Bronchial lymph node (tissue), 1 donor: ENCODE results near the gene SMIM13.

- PRO-cap: no peak
These were observed 2.1 kb upstream of the TFAP2A start for GRCh38 chr6:10416763-10417556.

- PRO-cap: no peak
These were observed 39.4 kb upstream of the GCNT2 start for GRCh38 chr6:10481827-10482079.

DNA sequence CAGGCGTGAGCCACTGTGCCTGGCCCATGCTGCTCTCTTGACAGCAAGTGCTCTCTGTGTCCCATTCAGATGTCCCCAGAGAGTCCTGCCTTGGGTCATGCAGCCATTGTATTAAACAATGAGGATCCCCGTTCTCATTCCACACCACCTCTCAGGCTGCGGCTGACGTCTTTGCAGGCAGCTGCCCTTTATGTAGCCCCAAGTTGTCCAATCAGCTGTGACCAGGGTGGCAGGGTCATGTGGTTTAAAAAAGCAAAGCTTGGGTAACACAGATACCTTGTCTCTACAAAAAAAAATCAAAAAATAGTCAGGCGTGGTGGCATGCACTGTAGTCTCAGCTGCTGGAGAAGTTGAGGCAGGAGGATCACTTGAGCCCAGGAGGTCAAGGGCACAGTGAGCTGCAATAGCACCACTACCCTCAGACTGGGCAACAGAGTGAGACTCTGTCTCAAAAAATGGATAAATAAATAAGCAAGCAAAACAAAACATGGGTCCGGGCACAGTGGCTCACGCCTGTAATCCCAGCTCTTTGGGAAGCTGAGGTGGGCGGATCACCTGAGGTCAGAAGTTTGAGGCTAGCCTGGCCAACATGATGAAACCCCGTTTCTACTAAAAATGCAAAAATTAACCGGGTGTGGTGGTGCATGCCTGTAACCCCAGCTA, 13.4 kb downstream of the GCNT2 start:
- PRO-cap: unidirectional peak, minus-strand start at position 164 of the sequence

- PRO-cap: no peak
These were observed 20.9 kb downstream of the GCNT2 start for GRCh38 chr6:10542090-10542461.

DNA sequence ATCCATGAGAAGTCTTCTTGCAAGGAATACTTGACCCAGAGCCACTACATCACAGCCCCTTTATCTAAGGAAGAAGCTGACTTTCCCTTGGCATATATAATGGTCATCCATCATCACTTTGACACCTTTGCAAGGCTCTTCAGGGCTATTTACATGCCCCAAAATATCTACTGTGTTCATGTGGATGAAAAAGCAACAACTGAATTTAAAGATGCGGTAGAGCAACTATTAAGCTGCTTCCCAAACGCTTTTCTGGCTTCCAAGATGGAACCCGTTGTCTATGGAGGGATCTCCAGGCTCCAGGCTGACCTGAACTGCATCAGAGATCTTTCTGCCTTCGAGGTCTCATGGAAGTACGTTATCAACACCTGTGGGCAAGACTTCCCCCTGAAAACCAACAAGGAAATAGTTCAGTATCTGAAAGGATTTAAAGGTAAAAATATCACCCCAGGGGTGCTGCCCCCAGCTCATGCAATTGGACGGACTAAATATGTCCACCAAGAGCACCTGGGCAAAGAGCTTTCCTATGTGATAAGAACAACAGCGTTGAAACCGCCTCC, 35.5 kb downstream of the GCNT2 start:
- PRO-cap: no peak

GRCh38 chr6:10565876-10566468, 44.8 kb downstream of the GCNT2 start:
- PRO-cap: no peak

- PRO-cap: no peak
These were observed 23.2 kb downstream of the TMEM14B start for GRCh38 chr6:10770801-10771261.

DNA sequence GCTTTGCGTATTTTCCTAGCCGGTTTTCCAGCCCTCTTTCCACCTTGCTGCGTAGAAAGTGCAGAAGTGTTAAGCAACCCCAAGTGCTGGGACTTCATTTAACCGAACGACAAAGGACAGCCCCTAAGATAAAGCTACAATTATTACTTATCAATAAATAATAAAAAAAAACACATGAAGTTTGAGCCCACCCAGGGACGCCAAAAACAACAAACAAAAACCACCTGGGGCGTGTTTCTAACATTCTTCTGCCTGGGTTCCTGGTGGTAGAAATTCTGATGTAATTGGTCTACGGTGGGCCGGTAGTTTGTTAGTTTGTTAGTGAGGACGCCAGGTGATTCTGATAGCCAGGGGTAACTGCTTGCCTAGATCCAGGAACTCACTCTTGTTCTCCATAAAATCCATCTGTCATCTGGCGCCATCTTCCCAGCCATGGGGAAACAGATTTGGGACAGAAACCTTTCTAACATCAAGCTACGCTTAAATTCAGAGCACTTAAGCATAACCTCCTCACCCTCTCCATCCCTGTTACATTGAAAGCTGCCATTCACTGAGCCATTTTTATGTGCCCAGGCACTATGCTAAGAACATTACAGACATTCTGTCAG, 671 bp downstream of the SYCP2L start:
- PRO-cap: no peak

- PRO-cap: unidirectional peak, plus-strand start at chr6:11093233; bidirectional peak, plus-strand start at chr6:11093820, minus-strand start at chr6:11093636
These were observed at the start of gene SMIM13 for GRCh38 chr6:11092930-11093969. TSS of gene SMIM13 (plus strand) at chr6:11093834.

GRCh38 chr6:11093970-11095127, 715 bp downstream of the SMIM13 start:
- PRO-cap: bidirectional peak, plus-strand start at chr6:11094211, minus-strand start at chr6:11094088; unidirectional peak, minus-strand start at chr6:11094296; unidirectional peak, minus-strand start at chr6:11094660

DNA sequence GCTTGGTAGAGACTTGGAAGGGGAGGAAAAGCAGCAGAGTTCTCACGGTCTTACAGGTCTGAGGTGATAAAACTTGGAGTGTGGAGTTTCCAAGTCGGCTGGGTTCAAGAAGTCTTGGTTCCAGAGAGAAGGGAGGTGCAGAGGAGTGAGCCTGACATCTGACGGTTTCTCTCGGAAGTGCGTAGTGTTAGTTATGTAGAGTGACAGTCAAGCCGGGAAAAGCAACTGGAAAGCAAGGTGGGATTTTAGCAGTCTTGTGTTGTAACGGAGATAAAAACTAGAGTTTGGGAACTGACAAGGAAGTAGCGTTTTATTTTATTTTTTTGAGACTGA, 42.5 kb upstream of the ERVFRD-1 start:
- PRO-cap: no peak

DNA sequence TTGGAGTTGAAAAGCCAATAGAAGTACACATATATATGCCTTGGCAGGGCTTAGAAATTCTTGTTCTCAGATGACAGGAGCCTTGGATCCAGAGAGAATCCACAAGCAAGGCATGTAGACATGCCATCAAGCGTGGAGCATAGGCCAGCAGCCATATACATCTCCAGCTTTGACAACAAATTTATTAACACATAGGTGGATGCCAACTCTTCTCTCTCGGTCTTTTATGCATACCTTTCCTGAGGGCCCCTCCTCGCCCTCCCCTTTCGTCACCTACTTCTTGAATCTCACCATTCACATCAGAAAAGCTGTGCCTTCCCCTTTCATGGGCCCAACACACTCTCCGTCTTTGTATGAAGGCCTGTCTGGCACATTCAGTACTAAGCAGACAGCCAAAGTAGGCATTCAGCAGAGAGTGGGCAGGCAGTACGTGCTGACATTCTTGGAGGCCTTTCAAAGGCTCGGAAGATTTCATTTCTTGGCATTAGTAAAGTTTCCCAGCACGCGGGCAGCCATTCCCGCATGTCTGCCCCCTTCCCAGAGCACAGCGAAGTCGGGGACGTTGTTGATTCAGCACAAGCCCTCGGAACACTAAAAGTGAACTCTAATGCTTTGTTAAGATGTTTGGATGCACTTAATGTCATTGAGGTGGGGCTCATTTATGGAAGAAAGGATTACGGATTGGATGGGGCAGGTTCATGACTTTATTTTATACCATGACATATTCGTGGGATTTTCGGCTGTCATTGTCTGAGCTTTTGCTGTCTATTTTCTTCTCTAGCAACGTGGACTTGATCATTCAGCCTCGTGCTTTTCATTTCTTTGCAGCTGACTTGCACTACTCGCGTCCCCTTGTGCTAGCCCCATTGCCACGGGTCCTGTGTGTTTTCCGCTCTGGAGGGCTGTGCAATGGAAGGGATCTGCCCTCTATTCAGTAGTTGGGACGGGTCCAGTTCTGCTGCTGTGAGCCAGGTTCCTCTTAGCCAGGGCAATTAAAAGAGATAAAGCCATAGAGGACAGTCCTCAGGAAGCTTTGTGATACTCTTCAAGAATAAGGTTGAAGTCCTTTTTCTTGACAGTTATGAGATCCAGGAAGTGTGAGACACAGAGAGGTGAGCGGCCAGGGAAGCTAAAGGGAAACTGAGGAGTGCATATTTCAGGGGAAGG, 17.9 kb downstream of the NEDD9 start:
- PRO-cap: no peak

DNA sequence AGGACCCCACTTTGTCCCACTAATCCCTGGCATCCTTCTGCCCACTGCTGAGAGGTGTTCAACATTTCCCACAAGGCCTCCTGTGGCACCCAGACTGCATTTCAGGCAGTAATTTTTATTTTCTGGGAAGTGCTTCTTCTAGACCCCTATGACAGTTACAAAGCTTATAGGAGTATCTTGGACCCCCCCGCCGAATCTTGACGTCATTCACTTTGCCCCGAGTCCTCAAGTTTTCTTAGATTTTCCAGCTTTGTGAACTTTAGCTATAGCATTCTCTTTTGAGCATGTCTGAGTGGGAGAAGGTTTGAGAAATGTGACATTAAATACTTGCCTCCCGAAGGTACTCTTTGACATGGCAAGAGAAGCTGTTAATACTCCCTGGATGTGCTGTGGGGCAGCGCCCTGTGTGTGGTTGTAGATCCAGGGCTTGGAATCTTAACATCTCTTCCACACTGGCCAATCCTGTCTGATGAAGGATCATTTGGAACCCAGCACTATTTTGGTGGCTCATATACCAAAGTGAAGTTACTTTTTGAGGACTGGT, 12.3 kb downstream of the NEDD9 start:
- PRO-cap: no peak

DNA sequence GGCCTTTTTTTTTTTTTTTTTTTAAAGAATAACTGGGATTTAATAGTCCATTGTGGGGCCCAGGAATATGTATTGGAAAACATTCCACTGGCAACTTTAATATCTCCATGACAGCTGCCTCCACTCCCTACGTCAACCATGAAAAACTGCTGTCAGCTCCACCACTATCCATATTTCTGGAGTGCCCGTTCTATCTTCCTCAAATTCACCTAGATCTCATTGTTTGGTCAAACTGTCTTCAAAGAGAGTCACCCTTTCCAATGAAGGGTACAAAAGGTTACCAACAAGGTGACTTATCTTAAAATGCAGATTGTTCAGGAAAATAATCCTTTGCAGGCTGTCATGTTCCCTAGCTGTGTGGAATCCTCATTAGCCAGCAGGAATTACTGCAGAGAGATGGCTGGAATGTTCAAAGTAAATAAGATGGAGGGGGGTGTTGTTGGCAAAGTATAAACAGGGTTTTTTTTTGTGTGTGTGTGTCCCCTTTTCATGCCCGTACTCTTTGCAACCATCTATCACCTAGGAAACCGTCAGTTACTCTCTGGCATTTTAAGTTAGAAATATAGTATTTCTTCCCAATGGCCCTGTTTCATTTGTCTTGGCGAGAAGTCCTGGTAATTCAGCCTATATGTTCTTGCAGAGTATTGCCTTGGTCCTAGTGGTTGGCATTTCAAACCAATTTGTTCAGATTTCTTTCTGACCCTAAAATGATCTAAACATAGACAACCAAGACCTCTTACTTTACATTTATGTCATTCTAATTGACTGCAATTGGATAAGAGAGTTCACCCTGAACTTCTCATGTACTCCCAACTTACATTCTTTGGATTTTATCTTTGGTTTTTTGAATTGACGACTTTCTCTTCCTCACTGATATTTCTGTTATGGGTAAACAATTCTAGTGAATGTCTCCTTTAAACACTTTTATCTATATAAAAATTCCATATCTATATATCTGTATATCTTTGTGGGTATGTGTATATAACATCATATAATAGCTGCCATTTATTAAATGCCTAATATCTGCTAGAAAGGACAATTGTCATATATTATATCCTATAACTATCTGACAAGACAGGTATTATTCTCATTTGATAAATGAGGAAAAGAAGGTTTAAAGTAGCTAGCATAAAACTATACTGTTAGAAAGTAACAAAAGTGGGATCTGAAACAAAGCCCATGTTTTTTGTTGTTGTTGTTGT, 6.3 kb downstream of the NEDD9 start:
- PRO-cap: no peak

DNA sequence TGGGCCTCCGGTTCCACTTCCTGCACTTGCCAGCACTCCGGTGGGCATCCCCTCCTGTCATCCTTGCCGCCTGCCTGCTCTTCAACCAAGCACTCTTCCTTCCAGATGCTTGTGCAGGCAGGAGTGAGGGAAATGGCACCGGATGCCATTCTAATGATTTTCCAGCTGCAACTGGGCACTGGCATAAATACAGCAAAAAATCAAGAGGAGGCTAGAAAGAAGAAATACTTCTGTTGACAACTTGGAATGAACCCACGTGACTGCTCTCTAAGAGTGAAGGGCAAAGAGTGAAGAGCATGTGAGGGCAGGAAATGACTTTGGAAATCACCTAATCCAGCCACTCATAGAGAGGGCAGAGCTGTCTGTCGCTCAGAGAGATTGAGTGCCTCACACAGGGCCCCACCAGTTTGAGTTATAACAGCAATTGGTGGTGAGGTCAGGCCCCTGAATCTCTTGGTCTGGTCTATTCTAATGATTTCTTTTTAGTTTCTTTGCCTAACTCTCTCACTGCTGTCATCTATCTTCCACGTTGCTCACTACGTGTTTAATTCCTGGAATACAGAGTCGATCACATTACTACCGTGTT, 3.9 kb upstream of the NEDD9 start:
- PRO-cap: bidirectional peak, plus-strand start at position 372 of the sequence, minus-strand start at position 96 of the sequence

- PRO-cap: no peak
These were observed 113.1 kb upstream of the NEDD9 start for GRCh38 chr6:11345570-11345967.

DNA sequence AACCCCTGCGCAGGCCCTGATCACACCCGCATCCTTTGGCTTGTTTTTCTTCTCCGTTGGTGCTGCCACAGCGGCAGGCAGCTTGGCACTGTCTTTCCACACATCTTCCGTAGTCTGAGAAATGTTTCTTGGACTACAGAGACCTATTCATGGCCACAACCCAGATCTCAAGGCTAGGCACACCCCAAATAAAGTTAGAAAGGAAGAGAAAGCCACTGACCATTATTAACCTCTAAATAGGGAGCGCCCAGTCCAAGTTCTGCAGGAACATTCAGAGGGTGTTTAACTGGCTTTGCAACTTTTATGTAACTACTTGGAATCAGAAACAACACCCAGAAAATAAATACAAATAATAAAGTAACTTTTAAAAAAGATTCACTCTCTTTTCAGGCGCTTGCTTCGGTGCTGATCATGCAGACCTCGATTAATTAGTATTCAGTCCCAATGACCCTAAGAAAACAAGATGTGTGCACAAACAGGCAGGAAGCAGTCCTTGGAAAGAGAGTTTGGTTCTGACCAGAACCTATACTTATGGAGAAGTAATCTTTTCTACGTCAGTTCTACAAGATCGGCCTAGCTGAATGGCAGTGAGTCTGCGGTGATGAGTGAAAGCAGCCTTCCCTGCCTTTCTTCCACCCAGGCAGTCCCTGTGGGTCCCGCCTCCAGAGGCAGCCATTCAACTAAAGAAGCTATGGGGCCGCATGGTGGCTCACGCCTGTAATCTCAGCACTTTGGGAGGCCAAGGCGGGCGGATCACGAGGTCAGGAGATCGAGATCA, 125.0 kb upstream of the NEDD9 start:
- PRO-cap: unidirectional peak, minus-strand start at position 116 of the sequence

GRCh38 chr6:11382098-11382880, 149.8 kb upstream of the NEDD9 start:
- PRO-cap: bidirectional peak, plus-strand start at chr6:11382459, minus-strand start at chr6:11382314

DNA sequence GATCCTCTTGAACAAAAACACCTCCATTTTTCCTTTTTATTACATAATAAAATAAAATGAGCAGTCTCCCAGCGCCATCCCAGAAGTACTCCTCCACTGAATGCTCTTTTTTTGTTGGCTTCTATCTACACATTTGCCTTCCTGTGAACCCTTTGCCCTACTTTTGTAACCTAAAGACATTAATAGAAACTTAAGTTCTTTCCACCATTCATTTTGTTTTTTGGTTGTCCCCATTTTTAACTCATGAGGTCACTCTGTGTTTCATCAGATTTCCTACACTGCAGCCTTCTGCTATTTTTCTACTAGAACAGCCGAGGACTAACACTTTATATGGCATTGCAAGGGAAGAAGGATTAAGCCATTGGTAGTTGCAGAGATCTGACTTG, 125.7 kb upstream of the TMEM170B start:
- PRO-cap: unidirectional peak, plus-strand start at position 294 of the sequence

GRCh38 chr6:11428629-11429577, 108.6 kb upstream of the TMEM170B start:
- PRO-cap: no peak